Fibroblast of the aortic adventitia (primary cell): ENCODE data around the gene FASN.

- CAGE, long polyA plus RNA: no peak
Measured at GRCh38 chr17:82088071-82088721, 9.8 kb downstream of the FASN start.

DNA sequence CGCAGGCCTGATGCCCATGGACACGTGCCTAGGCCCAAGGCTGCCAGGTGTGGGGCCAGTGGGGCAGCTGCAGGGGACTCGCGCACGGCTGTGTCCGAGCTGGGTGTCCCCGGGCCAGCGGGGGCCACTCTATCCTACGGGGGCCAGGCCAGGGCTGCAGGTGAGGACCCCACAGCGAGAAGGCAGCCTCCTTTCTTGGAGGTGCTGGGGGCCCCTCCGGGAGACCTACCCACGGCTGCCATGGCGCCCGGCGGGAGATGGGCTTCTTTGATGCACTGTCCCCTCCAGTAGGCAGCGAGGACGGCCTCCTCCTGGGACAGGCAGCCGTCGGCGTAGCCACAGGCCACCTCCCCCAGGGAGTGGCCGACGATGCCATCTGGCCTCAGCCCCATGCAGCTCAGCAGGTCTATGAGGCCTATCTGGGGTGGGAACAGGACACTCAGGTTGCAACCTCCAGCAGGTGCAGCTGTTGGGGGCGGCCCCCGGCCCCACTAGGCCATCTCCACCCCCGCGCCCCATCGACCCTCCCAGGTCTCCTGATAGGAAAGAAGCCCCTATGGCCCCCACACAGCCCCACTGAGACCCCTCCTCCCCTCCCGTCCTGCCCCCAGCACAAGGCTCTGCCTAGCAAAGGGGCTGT is 7.8 kb downstream of the FASN start:
- CAGE, long polyA plus RNA: no peak

GRCh38 chr17:82097979-82098630 is at the start of gene FASN:
TSS of gene FASN (minus strand) at chr17:82098236.
- CAGE, long polyA plus RNA: no peak

GRCh38 chr17:82101261-82101608 is 3.2 kb upstream of the FASN start:
- CAGE, long polyA plus RNA: no peak

DNA sequence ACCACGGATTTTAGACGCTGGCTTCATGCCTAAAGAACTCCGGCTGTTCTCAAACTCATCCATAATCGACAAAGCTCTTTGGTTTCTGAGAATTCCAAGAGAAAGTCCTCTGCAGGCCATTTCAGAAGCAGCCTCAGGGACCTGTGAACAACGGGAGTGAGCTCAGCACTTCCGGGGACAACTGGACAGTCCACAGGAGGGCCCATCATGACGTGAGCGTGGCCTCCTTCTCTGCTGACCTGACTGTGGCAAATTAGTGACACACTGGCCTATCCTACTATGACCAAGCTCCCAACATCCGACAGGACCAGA is 16.4 kb downstream of the CCDC57 start:
- CAGE, long polyA plus RNA: no peak

DNA sequence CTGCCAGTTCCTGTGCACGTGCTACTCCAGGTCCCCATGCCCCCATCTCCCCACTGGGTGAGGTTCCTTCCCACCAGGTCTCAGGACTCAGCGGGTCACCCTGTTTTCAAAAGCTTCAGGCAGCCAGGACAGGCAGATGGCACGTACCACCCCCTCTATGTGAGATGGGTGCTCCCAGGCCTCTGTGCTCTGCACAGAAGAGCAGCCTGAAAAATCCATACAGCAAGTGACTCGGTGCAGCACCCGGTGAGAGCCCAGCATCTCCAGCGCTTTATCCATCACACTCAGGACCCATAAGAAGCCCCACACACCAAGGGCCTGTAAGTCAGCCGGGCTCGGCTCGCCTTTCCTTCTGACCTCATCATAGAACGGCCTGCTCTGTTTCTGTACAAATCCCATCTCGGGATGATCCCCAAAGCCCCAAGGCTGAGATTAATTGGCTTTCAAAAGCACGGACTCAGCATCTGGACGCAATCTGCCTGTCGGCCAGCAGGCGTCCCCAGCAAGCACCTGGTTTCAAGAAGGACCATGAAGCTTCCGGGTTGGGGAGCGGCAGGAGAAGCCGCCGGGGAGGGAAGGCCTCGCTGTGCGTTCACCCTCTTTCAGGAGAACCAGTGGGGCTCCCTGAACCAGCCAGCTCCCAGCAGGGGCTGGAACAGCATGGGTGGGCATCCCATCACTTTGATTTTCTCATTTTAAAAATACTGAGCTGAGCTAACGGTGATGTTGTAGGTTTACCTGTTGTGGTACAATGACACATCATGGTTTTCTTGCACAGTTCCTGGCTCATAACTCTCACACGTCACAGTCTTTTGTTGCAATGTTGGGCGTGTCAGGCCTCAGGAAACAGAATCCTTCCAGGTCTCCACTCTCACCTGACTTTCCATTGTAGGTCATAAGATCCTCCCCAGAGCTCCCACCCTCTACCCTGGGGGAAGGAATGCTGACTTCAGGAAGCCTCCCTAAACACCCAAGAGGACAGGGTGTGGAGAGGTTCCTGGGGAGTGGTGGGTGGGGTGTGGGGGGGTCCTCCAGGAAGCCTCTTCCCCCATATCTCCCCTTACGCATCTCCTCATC is 6.8 kb downstream of the CCDC57 start:
- CAGE, long polyA plus RNA: no peak

DNA sequence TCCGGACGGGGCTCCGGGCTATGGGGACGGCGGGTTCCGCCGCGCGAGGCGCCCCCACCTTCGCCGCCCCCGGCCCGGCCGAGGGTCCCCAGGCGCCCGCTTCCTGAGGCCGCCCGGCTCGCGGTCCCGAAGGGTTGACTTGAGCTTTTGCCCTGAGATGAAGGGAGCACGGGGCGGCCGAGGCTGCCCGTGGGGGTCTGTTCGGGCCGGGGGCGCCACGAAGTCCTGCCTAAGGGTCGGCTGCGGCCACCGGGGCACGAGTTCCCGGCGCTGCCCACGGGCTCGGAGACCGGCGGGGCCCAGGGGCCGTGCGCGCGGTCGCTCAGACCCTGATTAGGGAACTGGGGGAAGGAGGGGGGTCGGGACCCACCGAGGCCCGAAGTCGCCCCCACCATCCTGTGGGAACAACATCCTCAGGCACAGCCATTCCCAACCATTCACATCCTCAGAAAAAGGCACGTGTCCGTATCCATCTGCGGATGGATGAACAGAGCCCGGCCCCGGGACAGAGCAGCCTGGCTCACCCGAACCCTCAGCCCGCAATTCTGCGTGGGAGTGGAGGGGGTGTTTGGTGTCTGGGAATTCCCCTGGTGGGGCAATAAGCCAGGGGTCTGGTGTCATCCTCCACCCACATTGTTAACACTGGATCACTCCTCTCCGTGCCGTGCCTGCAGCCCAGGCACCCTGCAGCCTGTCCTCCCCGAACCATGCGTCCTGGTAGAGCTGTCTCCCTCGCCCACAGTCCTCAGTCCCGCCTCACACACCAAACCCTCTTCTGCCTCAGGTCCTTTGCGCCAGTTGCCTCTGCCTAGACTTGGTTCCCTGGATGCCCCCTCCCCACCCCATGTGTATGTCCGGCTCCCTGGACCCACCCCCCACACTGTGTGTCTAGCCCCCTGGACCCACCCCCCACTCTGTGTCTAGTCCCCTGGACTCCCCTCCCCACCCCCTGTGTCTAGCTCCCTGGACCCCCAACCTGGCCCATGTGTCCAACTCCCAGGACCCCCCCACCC is 706 bp upstream of the CCDC57 start:
- CAGE, long polyA plus RNA: no peak

DNA sequence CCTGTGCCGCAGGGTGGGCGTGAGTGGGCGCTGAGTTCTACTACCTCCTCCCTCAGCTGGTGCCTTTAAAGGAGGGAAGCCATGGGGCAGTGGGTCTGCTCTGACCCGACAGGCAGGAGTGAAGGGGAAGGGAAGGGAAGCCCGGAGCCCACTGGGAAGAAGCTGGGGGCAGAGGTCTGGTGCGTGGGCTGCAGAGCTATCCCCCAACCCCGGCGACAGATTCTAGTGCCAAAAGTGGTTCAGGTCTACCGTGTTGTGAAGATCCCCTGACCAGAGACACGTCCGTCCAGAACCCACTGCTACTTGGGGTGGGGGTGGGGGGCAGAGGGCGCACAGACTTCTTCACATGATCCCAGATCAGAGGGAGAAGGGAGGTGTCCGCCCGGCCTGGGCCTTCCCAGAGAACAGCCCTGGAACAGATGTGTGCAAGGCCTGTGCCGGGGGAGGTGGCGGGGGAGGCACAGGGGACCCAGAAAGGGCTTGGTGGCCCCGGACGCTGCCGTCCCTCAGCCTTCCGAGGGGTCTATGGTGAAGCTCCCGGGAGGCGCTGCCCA is 12.0 kb downstream of the SLC16A3 start:
- CAGE, long polyA plus RNA: no peak

DNA sequence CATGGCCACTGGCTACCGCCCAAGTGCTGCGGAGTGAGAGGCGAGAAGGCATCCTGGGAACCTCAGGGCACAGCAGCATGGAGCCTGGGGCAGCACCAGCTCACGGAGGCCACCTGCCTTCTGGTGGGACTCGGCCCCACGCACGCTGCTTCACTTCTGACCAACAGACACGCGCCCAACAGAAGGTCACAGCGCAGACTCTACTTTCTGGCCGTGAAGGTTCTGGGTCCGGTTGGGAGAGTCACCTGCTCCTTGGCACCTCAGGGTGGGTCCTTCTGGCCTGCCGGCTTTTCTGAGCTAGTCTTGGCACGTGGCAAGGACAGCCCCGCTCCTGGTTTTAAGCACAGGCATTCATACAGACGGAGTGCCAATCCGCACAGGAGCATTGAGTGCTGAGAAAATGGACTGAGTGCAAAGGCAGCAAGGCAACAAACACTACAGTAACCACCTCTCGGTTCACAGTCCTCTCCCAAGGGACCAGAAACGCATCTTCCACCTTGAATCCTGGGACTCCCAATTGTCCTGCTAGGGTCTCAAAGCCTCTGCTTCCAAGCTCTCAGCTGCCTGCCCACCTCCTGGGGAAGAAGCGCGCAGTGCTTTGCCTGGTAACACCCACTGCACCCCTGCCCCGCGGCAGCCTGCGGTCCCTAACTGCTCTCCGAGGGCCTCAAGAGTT is 14.7 kb downstream of the SLC16A3 start:
- CAGE, long polyA plus RNA: no peak

DNA sequence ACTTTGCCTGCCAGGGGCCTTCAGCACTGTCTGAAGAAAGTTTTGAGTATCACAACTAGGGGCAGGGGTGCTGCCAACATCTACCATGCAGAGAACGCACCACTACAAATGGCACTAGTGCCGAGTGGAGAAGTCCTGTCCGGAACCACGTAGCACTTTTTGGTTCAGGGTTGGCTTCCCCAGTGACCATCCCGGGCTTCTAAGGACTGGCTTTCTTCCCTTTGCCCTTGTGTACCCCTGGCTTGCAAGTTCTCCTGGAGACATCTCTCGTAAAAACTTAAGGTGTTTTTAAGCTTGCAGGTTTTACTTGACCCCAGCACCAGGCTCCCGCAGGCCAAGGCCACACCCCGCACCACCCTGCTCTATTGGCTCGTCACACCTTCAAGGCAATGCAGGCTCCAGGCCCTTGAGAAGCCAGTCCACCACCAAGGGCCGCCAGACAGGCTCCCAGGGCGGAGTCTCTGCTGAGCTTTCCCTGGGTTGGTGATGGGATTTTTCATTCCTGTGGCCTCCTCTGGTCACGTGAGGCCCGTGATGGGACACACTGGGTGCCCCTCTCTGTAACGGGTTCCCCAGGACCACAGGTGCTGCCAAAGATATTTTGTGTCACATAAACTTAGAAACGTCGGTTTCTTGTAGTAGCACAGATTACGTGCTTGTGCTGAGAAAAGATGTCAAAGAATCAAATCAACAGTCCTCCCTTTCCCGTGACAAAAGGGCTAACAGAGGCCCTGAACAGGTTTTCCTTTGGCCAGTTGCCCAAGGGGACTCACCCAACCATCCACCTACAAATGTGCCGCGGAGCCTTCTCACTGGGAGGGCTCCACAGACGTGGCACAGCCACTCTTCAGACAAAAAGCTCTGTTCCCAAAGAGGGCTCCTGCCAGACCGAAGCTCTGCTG is 9.8 kb downstream of the CSNK1D start:
- CAGE, long polyA plus RNA: no peak

- CAGE, long polyA plus RNA: no peak
Measured at GRCh38 chr17:82270087-82271193, 3.1 kb downstream of the CSNK1D start.

GRCh38 chr17:82285174-82285728 is 11.8 kb upstream of the CSNK1D start:
- CAGE, long polyA plus RNA: no peak

- CAGE, long polyA plus RNA: no peak
Measured at GRCh38 chr17:82297285-82297803, 20.1 kb downstream of the CD7 start.

DNA sequence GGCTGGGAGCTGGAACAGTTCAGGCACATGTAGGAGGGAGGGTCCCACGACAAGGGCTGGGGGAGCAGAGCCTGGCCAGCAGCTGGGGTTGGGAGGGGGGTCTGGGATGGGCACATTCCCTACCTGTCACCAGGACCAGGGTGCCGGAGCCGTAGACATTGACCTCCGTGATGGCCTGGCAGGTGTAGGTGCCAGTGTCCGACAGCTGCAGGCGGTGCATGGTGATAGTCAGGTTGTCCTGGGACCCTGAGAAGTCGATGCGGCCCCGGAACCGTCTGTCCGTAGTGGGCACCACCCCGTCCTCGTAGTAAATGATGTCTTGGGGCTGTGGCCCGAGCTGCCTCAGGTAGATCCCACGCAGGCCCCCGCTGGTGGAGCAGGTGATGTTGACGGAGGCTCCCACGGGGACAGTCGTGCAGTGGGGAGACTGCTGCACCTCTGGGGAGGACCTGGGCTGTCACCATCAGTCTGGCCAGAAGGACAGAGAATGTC is 818 bp downstream of the CD7 start:
- CAGE, long polyA plus RNA: no peak

- CAGE, long polyA plus RNA: no peak
Measured at GRCh38 chr17:82317036-82317372, 404 bp downstream of the CD7 start.

GRCh38 chr17:82330414-82330783 is 3.2 kb downstream of the SECTM1 start:
- CAGE, long polyA plus RNA: no peak

GRCh38 chr17:82332065-82332563 is 1.5 kb downstream of the SECTM1 start:
- CAGE, long polyA plus RNA: no peak

DNA sequence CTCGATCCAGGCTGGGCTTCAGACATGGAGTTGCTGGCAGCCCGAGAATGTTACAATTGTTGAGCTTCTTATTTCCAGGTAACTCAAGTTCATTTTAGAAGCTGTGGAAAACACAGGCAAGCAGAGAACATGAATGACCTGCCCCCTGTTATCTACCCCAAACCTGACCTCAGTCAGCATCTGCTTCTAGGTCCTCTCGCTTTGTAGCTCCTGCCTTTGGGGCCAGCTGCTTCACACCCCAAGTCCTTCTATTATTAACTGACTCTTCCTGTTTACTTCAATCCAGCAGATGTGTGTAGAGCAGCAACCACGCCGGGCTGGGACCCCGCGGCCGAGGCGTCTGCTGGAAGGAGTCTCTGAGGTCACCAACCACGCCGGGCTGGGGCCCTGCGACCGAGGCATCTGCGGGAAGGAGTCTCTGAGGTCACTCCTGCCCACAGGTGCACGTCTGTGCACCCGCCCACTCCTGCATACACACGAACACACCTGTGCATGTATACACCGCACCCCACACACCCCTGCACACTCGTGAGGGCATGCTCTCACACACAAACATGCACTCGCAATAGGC is 7.9 kb upstream of the TEX19 start:
- CAGE, long polyA plus RNA: no peak

- CAGE, long polyA plus RNA: no peak
Measured at GRCh38 chr17:82496275-82496912, 23.1 kb upstream of the FOXK2 start.

DNA sequence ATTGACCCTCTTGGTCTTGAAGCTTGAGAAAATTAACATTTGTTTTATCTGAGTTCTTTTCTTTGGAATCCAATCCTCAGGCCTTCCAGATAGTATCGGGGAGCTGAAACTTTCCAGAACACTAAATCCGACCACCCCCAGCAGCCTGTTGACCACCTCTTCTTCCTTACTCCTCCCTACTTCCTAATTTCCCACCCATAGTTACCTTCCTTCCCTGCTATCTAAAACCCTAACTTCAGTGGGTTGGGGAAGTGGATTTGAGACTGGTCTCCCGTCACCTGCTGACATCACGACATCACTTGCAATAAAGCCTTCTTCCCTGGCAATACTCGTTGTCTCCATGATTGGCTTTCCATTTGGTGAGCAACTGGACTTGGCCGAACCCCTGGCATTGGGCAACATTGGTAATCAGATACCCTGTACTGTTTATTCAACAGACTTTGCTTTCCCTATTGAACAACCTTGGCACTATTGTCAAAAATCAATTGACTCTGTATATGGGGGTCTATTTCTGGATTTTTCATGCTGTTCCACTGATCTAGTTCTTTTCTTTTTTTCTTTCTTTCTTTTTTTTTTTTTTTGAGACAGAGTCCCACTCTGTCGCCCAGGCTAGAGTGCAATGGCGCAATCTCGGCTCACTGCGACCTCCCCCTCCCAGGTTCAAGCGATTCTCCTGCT is 11.8 kb upstream of the FOXK2 start:
- CAGE, long polyA plus RNA: no peak